Cardiac ventricle fibroblast (primary cell): Measurements from ENCODE around the genes RPS25, NLRX1 and RNF26.

- RAMPAGE, long total RNA, result no peak
Observed at GRCh38 chr11:118878230-118878535, 5.5 kb upstream of the CXCR5 start.

- RAMPAGE, long total RNA, result no peak
Observed at GRCh38 chr11:118897456-118898491, 14.1 kb downstream of the CXCR5 start.

- RAMPAGE, long total RNA, result no peak
Observed at GRCh38 chr11:118900380-118901059, 16.8 kb downstream of the CXCR5 start.

DNA sequence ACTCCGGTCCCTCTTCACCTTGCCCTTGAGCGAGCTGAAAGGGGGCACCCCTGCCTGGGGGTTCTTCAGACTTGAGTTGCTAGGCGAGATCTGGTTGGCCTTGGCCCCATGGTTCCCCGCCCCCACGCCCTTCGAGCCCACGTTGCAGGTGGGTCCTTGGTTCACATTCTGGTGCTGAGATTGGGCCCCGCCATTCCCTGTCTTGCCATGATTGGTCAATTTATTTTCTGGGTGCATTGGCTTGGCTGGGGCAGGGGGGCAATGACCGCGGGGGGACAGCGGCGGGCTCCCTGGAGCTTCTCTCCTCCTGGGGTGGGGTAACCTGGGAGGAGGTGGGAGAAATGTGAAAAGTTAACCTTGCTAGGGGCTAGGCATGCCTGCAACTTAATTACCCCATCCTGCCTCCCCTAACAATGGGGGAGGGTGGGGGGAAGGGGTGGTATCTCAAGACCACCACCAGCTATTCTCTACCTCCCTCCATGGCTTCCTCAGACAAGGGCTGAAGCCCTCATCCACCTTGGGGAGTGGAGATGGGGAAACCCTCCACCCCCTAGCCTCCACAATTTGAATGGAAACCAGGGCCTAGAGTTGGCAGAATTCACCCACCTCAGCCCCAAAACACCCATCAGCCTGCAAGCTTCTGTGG lies 17.3 kb downstream of the BCL9L start:
- RAMPAGE, long total RNA, result no peak

- RAMPAGE, long total RNA, result no peak
Observed at GRCh38 chr11:118921864-118923015, 3.5 kb downstream of the BCL9L start.

- RAMPAGE, long total RNA, result start-site peak on the minus strand at chr11:119018314-119018390, 4,186 and 177 reads in 2 replicates; start-site peak on the plus strand at chr11:119018755-119018795, 150 and 22 reads in 2 replicates
Observed at GRCh38 chr11:119017874-119018912, at the start of gene RPS25. RPS25 (minus strand) TSS chr11:119018343.

- RAMPAGE, long total RNA, result no peak
Observed at GRCh38 chr11:119055805-119056276, 1.2 kb downstream of the HYOU1 start.

DNA sequence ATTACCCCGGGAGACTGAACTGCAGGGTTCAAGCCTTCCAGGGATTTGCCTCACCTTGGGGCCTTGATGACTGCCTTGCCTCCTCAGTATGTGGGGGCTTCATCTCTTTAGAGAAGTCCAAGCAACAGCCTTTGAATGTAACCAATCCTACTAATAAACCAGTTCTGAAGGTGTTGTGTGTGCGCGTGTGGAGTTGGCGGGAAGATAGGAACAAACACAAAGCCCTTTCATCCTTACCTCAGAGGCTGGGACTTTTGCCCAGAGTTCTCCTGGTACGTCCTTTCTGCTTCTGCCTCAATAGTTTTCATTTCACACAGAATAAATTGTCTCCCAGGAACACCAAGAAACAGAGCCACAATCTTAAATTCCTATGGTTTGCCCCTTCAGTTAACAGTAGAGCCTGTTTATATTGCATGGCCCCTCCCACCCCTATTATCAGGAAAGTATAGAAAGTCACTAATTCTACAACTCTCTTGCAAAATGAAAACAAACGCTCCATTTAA lies 1.8 kb downstream of the H2AX start:
- RAMPAGE, long total RNA, result no peak

GRCh38 chr11:119115905-119116294 lies 5.5 kb upstream of the HINFP start:
- RAMPAGE, long total RNA, result no peak

DNA sequence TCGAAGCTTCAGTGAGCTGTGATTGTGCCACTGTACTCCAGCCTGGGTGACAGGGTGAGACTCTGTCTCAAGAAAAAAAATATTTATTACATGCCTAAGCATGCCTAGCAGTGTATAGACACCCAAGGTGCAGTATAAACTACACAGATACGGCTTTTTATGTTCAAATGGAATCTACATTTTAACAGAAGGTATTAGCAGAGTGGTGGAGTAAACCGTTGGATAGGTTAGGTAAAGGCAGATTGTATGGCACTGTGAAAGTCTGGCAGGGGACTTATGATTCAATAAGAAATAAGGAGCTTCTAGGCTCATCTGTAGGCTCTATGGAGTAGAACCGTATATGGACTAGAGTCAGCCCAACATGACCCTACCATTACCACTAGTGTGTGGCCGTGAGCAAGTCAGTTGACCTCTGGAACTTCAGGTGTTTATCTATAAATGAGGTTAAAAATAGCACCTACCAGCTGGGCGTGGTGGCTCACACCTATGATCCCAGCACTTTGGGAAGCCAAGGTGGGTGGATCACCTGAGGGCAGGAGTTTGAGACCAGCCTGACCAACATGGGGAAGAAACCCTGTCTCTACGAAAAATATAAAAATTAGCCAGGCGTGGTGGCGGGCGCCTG lies 4.3 kb downstream of the HINFP start:
- RAMPAGE, long total RNA, result no peak

DNA sequence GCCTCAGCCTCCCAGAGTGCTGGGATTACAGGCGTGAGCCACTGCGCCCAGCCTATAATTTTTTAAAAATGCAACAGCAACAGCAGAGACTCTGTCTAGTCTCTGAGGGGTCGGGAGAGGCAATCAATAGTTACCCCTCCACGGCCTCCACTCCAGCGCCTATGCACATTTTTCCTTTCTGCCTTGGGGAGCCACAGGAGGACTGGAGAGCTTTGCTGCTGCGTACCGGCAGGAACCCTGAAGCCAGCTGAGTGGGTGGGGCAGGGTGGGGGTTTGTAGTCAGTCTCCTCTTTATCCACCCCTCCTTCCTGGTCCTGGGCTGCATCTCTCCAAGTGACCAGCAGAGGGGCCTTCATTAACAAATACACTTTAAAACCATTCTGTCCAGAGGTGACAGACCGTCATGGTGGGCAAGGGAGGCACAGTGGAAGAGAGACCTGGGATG lies 4.1 kb upstream of the ABCG4 start:
- RAMPAGE, long total RNA, result no peak

- RAMPAGE, long total RNA, result no peak
Observed at GRCh38 chr11:119167851-119168444, 577 bp upstream of the NLRX1 start.

GRCh38 chr11:119168445-119169302 lies at the start of gene NLRX1:
NLRX1 (plus strand) TSS chr11:119168725.
- RAMPAGE, long total RNA, result no peak

GRCh38 chr11:119169303-119169998 lies 926 bp downstream of the NLRX1 start:
- RAMPAGE, long total RNA, result no peak

DNA sequence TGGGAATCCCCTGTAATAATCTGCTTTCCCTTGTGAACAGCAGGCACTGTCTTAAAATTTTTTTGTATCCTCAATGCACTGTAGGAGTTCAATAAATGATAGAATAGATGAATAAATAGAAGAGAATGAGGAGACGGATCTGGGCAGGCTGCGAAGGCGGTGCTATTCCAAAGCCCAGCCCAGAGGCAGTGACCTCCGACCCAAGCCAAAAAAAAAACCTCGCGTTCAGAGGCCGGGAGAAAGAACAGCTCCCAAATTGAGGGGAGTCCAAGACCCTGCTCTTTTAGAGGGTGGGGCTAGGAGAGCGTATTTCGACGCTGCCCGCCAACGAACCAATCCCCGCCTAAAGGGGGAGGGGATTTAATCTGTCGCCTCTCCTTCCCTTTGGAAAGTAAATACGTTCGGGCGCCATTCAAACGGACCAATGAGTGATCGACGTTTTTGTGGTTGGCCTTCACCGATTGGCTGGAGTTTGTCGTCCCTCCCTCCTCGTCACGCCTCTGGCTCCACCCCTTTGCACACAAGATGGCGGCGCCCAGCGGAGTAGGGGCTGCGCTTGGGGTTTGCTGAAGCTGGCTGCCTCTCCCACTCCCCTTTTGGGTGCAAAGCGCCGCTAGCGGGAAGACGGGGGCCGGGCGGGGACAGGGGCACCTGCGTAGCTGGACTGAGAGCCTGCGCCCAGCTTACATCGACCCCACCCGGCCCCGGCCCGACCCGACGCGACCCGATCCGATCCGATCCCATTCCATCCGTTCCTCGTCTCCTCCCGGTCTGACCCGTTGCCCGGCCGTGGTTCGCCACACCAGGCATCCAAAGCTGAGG lies at the start of gene RNF26:
Gene RNF26 (plus strand): TSS at position 519 of the 822 bp plus-strand sequence.
- RAMPAGE, long total RNA, result no peak

DNA sequence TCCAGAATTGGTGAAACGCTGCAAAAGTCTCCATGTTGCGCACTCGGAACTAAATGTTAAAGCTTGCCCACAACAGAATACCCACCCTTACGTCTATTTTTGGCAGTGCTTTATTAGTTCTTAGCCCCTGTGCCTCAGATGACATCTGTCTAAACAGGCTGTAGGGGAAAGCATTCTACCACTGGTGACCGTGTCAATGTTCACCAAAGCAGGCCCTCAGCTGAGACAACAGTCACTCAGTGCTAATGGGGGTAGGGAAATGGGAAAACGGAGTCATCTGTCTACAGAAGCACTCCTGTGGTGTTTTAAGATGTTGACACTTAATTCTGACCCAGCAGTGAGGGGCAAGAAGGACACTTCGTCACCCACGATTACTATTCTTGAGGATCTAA lies 15.4 kb upstream of the MFRP start:
- RAMPAGE, long total RNA, result no peak

GRCh38 chr11:119362342-119363331 lies 16.1 kb upstream of the MFRP start:
- RAMPAGE, long total RNA, result no peak

GRCh38 chr11:119367516-119368219 lies 13.8 kb downstream of the USP2 start:
- RAMPAGE, long total RNA, result no peak

DNA sequence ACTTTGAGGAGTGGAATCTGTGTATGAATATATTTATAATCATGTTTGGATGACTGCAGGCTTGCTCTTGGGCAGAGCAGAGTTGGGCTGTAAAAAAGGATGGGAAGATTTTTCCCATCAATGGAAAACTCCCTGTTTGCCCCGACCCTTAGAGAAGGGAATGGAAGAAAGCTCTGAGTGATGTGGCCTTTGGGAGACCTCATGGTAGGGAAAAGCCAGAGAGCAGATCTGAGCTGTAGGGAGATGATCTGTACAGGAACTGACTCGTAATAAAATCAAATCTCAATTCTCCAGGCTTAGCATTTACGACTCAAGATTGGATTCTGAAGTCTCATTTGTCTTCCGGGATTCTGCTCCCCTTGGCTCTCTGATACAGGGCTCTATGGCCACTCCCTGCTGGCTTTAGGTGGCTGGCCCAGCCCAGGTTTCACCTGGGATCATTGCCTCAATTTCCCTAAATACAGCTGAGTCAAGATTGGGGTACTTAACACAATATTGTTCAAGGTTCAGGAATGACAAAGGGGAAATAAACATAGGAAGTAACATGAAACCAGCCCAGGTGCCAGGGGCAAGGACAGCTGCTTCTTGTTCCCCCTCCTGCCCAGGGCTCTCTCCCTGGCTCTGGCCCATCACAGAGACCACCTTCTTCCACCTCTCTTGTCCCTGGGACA lies 38.3 kb upstream of the THY1 start:
- RAMPAGE, long total RNA, result no peak

- RAMPAGE, long total RNA, result no peak
Observed at GRCh38 chr11:119691546-119692413, 37.2 kb downstream of the NECTIN1 start.